Measurements from ENCODE around the gene SYN3.

DNA sequence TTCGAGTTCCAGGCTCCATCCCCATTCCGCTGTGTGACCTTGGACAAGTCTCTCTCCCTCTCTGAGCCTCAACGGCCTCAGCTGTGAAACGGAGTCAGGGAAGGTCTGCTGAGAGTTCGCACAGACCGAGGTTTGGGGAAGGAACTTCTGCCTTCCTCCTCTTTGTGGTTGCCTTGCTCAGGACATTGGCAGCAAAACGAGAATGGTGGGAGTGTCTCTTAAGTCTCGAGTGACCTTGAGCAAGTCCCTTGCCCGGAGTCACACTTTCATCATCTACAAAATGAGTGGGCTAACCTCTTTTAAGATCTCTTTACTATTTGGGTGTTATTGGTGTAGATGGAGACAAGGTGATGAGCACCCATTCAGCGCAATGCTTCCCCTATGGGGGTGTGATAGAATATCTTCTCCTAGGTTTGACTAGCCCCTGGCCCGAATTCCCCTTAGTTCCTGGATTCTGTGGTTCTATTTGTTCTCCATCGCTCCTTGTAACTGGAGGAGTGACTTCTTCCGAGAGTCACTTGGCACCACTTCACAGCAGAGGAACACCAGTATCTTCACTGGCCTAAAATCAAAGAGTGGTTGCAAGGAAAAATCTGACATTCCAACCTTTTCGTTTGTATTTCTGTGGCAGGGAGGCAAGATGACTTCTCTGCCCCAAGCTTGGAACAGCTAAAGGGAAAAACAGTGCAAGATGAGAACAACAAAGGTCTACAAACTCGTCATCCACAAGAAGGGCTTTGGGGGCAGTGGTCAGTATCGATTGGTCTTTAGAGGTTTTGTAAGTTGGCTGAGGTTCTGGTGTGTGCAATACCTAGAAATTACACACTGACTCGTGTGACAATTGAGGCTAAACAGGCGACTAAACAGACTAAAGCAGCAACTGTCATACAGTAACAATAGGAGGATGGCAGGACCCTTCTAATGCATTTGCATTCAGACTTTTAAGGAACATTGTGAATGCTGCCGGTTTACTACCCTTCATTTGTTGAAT, 707 bp downstream of the DEPDC5 start:
- PRO-cap = no peak

DNA sequence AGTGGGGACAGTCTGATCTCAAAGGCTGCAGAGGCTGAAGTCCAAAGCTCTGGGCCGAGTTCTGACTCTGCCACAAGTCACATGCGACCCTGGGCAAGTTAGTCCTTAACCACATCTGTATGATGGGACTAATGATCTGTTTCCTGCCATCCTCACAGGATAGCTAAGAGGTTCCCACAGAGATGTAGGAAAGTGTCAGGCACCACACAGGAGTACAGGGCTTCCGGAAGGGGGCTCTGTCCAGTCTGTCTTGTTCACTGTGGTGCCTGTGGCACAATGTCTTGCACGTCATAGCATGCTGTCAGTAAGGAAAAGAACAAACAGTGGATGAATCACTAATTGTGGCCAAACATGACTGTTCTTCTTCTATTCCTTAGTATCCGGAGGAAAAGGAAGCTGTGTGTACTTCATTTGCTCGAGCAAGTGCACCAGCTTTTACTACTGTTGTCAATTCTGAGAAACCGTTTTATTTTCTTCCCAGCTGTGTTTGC, 73.5 kb upstream of the YWHAH start:
- PRO-cap = unidirectional peak, plus-strand start at position 376 of the sequence

- PRO-cap = no peak
Measured at GRCh38 chr22:31911741-31912194, 32.6 kb upstream of the YWHAH start.

DNA sequence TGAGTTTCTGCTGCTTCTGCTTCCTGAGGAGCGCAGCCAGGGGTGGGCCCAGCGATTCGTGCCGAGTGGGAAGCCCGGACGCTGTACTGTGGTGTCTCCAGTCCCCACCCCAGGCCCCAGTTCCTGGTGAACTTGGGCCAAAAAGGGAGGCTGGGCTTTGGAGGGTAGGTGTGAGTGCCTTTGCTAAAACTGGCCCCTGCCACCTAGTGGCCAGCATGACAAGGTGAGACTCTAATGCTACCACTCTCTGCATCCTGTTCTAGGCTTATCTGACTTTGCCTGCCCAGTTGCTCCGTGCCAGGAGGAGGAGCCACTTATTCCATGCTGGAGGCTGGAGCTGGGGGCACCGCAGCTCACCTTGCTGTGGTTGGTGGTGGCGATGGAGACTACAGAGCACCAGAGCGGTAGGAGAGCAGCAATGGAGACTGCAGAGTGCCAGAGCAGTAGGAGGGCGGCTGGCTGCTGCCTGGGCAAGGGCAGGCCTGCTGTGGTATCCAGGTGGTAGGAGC, 2.1 kb upstream of the RFPL2 start:
- PRO-cap = no peak

GRCh38 chr22:32331138-32331748, 26.4 kb upstream of the RFPL3 start:
- PRO-cap = no peak

DNA sequence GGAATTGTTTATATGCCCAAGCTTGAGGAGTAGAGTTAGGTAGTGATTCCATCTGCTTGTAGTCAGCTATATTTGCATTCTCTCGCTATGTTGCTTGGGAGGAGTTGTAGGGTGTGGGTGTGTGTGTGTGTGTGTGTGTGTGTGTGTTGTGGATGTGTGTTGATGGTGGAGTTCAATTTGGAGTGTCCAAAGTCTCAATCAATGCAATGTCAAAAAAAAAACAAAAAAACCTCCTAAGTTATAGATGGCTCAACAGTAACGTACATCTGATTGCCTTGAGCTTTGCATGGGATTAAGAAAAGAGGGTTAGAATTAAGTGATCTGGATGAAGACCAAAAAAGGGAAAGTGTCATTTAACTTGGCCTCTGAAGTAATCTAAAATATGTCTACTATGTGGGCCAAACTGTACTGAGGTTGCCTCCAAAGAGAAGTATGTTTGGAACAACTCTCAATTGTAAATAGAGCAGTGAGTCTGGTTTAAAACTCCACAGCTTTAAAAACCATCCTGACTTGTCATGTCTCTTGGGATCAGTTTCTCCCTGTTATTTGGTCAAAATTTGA, 11.5 kb upstream of the RTCB start:
- PRO-cap = no peak

DNA sequence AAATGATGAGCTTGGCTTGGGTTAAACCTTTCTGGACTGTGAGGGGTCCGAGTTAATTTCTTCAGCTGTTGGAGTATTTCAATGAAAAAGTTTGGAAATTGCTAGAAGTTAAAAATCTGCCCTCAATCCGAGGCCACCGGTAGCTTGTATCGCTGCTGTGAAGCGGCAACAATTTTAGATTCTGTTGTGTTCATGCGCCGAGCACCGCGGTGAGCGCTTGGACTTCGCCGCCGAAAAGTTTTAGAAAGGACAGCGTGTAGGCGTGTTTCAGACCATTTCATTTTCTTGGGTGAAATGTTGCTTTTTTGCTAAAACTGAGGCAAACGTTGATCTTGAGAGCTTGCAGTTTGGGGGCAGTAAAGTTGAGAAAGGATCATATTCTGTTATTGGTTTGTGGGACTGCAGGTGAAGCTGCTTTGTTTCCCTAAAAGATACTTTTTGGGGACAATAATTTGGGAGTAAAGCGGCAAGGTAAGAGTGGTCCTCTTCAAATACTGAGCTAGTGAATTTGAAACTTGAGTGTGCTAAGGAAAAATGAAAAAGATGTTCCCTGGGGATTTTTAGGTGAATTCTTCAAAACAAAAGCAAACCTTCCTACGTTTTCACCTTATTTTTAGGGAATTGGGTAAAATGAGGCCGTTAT, 997 bp downstream of the FBXO7 start:
- PRO-cap = no peak

- PRO-cap = no peak
Measured at GRCh38 chr22:32558705-32559281, 84.2 kb downstream of the FBXO7 start.

- PRO-cap = no peak
Measured at GRCh38 chr22:32649312-32650073, 152.0 kb upstream of the TIMP3 start.

DNA sequence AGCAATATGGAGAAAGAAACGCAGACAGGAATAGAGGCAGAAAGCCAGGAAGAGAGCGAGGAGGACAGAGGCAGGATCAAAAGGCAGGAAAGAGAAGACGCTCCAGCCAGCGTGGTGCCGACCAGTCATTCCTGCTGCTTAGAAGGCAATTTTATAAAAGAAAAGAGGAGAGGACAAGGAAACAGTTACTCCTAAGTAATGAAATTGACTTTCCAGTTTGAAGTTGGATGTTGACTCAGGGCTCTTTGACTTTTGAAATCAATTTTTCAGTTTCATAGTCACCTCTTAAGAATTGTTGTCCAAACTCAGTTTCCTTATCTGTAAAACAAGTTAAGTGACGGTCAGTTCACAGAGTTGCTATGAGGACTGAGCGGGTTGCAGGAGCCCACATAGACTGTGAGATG, 55.7 kb upstream of the TIMP3 start:
- PRO-cap = no peak

GRCh38 chr22:32808118-32808564, 6.6 kb downstream of the TIMP3 start:
- PRO-cap = no peak

DNA sequence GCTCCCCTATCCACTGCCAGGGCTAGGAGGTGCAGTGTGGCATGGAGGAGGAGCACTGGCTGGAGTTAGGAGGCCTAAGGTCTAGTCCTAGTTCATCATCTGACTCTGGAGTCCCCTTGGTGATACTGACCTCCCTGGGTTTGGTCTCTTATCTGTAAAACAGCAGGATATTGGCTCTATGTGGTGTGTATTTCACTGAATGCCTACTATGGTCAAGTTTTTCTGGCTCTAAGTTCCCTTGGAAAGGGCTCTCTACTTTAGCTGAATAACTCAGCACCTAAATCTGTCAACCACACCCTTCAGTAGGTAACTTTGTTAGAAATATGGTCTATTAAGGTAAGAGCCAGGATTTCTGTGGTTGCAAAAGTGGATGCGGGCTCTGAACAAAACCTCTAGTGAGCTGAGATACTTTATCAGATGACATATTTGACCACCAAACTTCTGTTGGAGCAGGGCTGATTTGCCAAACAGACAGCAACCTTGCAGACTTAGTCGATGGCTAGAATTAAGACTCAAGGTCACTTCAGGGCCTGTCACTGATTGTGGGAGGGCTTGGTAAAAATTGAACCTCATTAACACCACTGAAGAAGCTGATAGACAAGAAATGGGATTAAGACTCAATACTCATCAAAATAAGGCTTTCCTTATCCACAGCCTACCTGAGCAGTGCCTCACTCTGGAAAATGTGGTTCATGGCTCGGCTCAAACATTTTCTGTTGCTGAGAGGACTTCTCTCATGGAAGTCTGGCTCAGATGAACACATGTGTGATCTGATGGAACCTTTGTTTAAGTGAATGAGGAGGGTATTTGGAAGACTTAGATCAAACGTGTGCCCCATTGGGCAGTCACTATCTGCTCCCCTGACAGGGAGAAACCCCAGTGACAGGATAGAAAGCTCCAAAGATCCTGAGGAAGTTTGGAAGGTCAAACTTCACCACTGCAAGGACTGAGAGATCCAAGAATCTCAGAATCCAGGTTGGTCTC, 10.7 kb downstream of the TIMP3 start:
- PRO-cap = no peak

DNA sequence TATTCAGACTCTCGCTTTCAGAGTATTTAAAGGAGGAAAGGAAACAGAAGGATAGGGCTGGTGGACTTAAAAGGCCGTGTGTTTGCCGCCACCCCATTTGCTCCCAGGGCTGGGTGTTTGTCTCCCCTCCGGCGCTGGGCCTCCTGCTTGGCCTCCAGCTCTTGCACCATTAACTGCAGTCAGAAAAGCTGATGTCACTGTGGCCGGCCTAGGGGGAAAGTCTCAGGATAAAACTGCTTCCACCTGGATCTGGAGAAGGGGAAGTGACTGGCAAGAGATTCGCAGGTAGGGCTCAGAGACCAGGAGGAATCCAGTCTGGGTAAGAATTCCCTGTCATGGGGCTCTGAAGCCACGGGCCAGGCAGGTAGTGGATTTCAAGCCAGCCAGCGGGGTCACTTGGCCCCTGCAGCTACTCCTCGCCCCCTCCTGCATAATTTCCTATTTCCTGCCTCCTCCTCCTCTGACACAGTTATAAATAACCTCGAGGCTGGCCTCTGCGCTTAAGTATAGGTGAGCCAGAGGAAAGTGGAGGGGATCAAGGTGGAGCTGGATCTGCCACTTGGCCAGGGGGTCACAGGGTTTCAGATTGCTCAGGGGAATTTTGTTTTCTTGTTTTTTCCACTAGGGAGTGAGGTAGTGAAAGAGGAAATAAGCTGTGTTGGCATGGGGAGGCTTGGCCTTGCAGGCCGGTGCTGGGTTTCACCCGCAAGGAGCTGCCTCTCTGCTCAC, 17.2 kb downstream of the TIMP3 start:
- PRO-cap = no peak

- PRO-cap = no peak
Measured at GRCh38 chr22:32830175-32831086, 28.9 kb downstream of the TIMP3 start.

DNA sequence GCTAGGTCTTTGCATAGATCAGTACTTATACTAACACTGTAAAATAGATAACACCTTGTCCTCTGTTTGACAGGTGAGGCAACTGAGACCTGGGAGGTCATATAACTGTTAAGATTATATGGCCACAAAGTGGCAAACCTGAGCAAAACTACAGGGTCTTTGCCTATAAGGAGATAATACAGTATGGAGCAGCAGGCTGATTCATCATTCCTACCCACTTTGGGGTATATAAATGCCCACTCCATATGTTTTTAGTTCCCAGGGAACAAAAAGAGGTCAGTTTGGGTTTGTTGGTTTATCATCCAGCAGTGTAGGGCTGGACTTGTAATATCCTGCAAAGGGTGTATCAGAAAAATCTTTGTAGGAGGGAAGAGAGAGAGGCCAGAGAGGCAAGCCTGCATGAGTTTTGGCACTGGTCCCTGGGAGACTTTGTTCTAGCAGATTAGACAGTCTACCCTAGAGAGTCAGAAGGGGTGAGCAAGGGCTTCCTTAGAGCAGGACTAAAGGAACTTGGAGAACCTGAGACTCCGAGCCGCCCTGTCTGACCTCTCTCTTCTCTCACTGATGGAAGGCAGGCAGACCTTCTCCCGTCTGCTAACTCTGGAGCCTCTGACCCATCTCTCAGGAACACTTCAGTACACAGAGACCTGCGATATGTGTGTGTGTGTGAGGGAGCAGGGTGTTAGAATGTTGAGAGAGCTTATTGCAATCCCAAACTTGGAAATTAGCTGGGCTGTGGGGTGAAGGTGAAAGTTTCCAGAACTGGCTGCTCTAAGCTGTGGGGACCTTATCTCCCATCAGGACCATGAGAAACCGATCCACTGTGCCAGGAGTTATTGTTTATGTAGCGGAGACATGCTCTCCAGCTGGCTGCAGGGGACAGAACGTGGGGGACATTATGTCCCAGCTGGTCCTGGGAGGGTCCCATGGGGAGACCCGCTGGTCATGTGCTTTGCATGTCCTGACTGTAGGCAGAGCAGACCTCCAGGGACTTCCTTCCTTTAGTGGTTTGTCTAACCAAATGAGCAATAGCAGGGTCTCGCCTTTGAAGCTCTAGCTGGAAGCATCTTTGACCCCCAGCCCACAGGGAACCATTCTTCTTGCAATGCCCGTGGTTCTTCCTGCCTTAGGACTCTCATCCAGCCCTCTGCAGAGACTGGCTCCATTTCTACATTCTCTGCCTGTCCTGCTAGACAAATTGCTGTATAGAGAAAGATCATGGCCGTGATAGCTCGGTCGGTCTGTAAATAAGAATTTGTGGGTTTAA, 51.0 kb downstream of the TIMP3 start:
- PRO-cap = no peak

GRCh38 chr22:32857889-32858456, 56.5 kb downstream of the TIMP3 start:
- PRO-cap = no peak

DNA sequence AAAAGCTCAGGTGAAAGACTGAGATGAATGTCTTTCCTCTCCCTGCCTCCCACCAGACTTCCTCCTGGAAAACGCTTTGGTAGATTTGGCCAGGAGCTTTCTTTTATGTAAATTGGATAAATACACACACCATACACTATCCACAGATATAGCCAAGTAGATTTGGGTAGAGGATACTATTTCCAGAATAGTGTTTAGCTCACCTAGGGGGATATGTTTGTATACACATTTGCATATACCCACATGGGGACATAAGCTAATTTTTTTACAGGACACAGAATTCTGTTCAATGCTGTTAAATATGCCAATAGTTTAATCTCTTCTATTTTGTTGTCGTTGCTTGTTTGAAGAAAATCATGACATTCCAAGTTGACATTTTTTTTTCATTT, 58.6 kb downstream of the TIMP3 start:
- PRO-cap = no peak

- PRO-cap = no peak
Measured at GRCh38 chr22:32986004-32986361, 72.2 kb downstream of the SYN3 start.

DNA sequence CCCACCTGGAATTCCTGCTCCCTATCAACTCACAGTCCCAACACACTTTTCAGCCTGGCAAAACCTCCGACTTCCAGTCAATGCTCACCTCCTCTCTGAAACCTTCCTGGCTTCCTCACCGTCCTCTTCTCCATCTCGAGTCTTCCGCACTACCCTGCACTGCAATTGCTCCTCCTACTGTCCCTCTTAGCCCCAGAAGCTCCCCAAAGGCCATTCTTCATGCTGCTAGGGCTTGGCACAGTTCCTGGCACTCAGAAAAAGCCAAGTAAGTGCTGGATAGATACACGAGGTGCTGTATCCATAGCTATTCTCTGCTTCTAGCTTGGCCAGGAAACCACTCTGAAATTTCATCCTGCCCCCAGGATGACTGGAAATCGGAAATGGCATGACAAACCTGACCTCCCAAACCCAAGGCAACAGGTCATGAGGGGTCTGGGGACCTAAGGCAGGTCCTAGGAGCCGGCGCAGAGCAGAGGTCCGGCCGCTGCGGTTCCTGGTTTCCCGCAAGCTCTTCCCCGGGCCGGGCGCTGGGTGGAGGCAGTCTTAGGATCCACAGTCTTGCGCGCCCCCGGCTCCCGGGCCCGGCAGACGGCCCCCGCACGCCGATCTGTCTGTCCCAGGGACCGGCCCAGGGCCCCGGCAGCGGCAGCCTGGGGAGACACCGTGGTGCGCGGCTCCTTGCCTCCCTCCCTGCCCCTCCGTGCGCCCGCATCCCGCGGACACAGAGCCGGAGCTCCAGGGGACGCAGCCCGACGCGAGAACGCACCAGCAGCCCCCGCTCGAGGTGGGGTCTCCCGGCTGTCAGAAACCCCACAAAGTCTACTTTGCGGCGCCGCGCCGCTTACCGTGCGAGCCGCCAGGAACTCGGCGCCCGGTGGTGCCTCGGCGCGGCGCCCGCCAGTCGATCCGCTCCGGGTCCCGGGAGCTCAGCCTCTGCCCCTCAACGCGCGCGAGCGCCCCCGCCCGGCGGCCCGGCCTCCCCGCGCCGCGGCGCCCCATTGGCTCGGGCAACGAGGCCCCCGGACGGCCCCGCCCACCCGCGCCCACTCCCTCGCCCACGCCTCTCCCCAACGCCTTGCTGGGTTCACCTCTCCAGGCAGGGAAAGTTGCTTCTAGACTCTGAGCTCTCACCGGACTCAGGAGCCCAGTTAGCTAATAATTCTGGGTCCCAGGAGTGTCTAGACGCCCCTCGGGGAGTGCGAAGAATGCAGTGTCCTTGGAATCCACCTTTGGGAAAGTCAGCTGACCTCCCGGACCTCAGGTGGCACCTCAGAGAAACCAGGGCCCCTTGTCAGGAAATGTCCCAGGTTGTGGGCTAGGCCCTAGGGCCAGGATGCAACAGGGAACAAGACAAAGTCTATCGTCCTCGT, at the start of gene SYN3:
Gene SYN3 (minus strand): TSS at position 935 of the 1,370 bp plus-strand sequence.
- PRO-cap = no peak

- PRO-cap = no peak
Measured at GRCh38 chr22:33272052-33272611, 214.0 kb upstream of the SYN3 start.

Measured in mucosa of descending colon (tissue), 1 donor.